ENCODE measurements around the gene DROSHA.

GRCh38 chr5:16081372-16081867, 98.2 kb downstream of the MARCHF11 start:
- PRO-cap: no peak

GRCh38 chr5:16504456-16505011, 38.9 kb upstream of the ZNF622 start:
- PRO-cap: no peak

- PRO-cap: no peak
Measured at GRCh38 chr5:16521327-16522143, 55.9 kb upstream of the ZNF622 start.

DNA sequence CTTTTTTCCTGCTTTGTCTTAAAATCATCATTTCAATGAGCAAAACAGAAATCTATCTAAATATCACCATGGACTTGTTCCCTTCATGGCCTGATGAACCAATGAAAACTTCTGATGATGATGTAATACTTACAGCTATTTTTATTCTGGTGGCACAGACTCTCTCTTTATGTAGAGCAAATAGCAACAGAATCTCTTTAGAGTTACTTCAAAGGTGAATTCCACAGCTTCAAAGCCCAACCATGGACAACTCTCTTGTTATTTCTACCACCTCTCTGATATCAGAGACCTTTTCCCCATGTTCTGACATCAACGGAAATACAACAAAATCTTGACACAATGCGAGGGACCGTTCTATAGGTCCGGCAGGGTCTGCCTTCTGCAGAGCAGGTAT, 70.1 kb downstream of the RETREG1 start:
- PRO-cap: no peak

GRCh38 chr5:16575311-16576003, 41.3 kb downstream of the RETREG1 start:
- PRO-cap: no peak

DNA sequence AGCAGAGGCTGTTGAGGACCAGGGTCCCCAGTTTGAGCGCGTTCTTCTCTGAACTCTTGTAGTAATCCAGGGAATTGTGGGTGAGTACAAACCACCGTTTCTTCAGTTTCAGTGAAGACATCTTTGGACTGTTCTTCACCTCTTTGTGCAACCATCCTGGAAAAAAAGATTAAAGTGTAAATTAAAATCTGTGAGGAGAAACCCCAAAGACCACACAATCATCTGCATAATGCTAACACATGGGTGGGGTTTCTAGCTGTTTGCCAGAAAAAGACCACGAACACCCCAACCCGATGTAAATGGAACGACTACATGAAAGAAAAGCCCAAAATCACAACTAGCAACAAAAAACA, 64.5 kb upstream of the RETREG1 start:
- PRO-cap: no peak

DNA sequence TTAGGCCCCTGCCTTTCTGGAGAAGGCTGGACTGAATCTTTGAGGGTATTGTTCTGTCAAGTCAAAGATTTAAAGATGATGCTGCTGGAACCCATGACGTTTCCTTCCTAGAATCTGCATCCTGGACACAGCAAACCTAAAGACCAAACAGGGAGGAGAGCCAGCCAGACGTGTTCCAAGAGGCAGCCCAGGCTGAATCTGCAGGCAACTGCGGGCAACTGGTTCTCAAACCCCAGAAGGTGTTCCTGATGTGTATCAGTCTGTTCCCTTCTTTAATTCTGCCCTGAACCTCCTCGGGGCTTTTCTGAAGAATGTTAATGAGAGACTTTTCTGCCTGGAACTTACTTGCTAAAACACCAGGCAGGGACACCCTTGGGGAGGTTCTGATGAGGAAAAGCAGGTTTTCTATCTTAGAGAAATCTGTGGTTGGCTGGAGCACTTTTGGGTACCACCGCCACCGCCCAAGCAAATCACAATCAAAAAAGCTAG, 132.8 kb upstream of the RETREG1 start:
- PRO-cap: no peak

- PRO-cap: no peak
Measured at GRCh38 chr5:16763209-16763883, 146.5 kb upstream of the RETREG1 start.

- PRO-cap: no peak
Measured at GRCh38 chr5:16931330-16931730, 4.8 kb downstream of the MYO10 start.

GRCh38 chr5:17217963-17219088, 895 bp downstream of the BASP1 start:
- PRO-cap: unidirectional peak, minus-strand start at chr5:17218468

DNA sequence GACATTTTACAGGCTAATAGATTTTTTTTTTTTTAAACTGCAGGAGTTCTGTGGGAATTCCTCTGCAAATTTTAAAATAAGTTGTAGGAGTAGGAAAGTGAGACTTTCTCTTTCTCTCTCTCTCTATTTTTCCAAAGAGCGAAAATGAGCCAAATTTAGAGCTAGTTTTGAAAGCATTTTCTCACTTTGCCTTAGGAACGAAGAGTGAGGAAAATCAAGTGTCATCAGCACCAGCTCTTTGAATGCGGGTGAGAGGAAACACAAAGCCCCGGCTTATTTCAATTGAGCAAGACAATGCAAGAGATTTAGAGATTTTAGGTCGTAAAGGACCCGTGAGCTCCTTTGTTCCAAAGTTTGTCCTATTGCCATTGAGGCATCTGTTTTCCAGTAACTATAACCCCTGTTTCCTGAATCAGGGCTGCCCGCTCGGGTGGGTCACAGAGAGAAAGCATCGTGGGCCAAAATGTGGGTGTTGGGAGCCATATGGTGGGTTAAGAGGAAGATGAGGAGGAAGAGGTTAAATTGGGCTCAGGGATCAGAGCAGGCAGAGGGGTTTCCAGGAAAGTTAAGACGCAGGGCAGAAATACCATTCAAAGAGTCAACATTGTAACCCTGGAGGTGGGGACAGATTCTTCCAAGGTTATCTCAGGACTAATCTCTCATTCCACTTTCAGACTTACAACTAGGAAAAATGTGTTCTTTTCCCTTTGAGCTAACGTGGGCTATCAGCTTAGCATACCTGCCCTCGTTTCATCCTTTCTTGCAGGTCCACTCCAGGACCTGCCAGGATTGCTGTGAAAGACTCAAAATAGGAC, 89.6 kb downstream of the H3Y2 start:
- PRO-cap: no peak

- PRO-cap: no peak
Measured at GRCh38 chr5:19403272-19403594, 584.8 kb downstream of the CDH18 start.

DNA sequence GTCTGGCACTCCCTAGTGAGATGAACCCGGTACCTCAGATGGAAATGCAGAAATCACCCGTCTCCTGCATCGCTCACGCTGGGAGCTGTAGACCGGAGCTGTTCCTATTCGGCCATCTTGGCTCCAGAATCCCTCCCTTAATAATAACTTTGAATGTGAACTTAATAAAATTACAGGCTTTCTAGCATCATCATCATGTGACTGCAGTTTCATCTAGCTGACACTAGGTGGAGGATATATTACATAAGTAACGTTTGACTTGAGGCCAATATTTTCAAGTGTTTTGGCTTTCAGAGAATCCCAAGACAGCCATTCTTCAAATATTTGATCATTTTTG, 474.8 kb upstream of the CDH10 start:
- PRO-cap: no peak

- PRO-cap: no peak
Measured at GRCh38 chr5:25445305-25446349, 800.8 kb upstream of the CDH10 start.

DNA sequence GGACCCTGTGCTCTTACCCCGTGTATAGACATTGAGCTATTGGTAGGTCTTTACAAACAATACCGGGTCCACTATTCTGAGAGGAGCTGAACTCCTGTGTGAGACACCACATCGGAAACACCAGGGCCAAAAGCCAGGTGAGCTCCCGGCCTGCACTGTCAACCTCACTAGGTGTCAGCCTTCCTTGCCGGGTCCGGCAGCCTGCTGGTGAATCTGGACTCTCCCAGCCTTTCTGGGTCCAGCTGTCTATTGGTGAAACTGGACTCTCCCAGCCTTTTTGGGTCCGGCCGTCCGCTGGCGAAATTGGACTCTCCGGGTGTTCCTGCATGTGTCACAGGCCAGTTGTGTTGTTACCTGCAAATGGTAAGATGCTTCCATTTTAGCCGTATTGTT, 801.5 kb downstream of the CDH9 start:
- PRO-cap: no peak

DNA sequence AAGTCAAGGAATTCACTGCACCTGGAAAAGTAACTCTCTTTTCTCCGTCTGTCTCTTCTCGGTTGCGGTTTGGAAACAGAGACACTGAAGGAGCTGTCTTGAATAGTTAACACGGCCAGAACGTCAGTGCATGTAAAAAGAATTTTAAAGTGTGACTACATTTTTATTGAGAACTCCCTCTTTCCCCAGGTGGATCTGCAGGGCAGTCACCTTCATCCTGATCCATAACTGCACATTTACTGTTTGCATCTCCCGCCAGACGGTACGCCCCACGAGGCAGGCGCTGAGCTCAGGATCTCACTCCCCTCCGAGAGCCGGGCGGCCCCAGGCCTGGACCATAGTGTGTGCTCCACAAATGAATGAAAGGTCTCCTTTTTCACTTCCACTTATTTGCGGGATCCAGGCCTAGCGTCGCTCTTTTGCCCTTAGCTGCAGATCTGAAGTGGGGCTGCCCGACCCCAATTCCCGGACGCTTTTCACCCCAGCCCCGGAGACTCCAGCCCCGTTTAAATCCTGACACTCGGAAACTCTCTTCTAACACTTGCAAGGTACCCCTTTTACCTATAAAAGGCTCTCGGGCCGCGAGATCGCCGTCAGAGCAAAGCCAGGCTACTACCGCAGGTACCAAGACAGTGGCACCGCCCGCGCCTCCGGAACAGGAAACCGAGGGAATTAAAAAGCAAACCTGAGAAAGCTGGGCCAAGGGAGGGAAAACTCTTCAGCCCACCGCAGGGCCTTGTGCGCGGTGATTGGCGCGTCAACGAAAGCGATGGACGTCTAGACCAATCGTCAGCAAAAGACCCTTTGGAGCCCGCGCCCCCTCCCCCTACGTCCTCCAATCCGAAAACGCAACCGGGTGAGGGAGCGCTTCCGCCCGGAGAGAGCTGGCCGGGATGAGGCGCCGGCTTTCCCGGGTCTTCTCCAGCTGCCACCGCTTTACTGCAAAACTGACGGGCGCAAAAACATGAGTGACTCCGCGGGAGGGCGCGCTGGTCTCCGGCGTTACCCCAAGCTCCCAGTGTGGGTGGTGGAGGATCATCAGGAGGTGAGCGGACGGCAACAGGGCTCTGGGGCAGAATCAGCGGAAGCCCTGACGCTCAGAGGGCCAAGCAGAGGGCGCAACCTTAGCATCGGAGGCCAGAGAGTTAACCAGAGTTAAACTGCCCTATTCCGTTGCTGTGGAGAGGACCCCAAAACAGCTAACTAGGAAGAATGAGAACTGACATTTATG, at the start of gene DROSHA:
Gene DROSHA (minus strand): TSS at position 665 of the 1,231 bp plus-strand sequence.
- PRO-cap: bidirectional peak, plus-strand start at position 877 of the sequence, minus-strand start at position 657 of the sequence

- PRO-cap: no peak
Measured at GRCh38 chr5:31663408-31663828, 24.5 kb downstream of the PDZD2 start.

DNA sequence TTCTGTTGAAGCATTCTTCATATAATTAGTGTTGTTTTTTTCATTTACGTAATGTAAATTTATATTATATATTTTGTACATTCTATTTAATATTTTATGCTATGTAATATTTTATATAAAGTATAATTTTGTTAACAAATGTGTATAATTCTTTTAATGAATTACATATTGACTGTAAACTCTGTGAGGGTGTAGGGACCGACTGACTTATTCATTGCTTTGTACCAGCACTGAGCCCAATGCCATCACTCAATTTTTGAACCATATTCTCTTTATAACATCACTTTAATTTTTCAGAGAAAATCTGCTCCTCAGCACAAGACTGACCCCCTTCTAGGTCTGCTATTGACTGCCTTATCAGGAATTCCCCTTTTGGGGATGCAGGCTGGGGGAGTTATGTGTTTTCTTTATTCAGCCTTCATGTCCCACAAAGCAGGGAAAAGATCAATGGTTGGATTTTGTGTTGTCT, 213.3 kb downstream of the GOLPH3 start:
- PRO-cap: no peak

GRCh38 chr5:32031103-32031326, 143.1 kb downstream of the GOLPH3 start:
- PRO-cap: no peak

DNA sequence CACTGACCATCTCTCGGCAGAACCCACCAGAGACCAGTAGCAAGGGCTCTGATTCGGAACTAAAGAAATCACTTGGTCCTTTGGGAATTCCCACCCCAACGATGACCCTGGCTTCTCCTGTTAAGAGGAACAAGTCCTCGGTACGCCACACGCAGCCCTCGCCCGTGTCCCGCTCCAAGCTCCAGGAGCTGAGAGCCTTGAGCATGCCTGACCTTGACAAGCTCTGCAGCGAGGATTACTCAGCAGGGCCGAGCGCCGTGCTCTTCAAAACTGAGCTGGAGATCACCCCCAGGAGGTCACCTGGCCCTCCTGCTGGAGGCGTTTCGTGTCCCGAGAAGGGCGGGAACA, 83.4 kb downstream of the GOLPH3 start:
- PRO-cap: no peak